Thoracic aorta (tissue), 1 donor: Measurements from ENCODE around the gene CD28.

DNA sequence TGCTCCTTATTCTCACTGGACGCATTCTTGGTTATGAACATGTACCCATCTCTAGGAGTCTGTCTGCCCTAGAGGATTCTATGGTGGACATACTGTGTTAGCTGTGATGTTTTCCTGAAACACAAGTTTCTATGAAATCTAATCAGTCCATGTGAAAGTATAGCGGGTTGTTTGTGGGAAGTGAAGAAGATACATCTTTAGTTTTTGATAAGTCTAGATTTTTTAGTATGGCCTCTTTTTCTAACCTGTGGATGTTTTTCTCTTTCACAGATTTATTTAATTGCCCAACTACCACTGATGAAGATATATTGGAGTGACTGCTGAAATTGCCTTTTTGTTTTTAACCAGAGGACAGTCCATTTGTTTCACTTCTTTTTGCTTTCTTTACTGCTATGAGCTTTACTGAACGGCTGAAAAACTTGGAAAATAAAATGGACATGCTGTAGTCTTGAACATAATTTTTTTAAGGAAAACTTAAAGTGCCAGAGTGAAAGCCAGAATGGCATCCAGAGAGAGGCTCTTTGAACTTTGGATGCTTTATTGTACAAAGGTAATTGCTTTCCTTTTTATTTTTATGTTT lies 1.3 kb downstream of the NBEAL1 start:
- RAMPAGE, long total RNA, result no peak

- RAMPAGE, long total RNA, result no peak
Observed at GRCh38 chr2:203016743-203017076, 2.0 kb downstream of the NBEAL1 start.

GRCh38 chr2:203190431-203190949 lies 48.3 kb upstream of the CYP20A1 start:
- RAMPAGE, long total RNA, result no peak

GRCh38 chr2:203328714-203329193 lies 560 bp downstream of the ABI2 start:
- RAMPAGE, long total RNA, result no peak

DNA sequence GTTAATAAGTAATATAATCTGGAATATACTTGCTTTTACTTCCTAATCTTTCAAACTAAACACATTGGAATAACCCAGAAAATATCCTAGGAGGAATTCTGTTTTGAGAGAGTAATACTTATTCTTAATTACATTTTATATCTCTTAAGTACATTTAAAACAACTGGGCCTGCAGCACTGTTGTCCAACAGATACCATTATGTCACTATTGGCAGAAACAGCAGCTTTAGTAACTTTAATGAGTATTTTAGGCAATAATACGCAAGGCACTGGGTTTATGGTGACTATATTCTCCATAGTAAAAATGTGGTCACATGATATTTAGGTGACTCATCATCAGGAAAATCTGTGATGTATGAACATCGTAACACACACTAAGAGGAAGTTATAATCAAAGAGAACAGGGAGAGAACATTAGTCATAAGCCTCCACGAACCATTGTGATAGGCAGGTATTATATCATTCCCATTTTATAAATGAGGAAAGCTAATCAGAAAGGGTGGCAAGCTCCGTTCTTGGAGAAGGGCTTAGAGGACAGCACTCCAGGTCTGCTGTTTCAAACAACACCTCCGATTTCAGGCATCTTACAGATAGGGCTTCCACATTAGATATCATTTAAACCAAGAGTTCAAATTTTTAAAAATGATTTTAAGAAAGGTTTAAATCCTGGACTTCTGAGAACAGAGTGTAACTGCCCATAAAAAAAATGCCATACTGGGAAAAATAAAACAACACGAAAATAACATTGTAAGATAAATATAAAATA lies 36.9 kb downstream of the RAPH1 start:
- RAMPAGE, long total RNA, result no peak

DNA sequence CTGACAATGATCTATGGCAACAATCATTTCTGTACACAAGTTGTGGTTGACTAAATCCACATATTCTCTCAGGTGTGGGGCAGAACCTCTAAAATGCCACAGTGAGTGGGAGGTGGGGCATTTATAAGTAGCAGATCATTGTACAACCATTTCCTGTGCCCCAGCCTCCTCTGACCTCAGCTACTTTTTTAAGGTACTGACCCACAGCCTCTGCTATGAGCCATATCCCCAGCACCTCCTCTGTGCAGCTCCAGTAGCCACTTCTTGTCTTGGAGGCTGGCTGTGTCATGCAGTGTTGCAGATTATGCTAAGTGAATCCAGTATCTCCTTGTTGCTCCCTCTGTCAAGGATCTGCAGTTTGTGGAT lies 48.7 kb upstream of the RAPH1 start:
- RAMPAGE, long total RNA, result no peak

GRCh38 chr2:203705143-203705712 lies 1.2 kb upstream of the CD28 start:
- RAMPAGE, long total RNA, result no peak

DNA sequence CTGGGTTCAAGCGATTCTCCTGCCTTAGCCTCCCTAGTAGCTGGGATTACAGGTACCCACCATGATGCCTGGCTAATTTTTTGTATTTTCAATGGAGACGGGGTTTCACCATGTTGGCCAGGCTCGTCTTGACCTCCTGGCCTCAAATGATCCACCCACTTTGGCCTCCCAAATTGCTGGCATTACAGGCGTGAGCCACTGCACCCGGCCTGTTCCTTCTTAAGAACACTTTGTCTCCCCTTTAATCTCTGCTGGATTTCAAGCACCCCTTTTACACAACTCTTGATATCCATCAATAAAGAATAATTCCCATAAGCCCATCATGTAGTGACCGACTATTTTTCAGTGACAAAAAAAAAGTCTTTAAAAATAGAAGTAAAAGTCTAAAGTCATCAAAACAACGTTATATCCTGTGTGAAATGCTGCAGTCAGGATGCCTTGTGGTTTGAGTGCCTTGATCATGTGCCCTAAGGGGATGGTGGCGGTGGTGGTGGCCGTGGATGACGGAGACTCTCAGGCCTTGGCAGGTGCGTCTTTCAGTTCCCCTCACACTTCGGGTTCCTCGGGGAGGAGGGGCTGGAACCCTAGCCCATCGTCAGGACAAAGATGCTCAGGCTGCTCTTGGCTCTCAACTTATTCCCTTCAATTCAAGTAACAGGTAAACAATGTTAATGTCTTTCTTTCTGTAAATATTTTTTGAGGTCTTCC lies at the start of gene CD28:
Gene CD28 (plus strand): TSS at position 549 of the 708 bp plus-strand sequence.
- RAMPAGE, long total RNA, result start-site peak on the plus strand centred at position 551 of the sequence, 123 bp wide, 24 reads

DNA sequence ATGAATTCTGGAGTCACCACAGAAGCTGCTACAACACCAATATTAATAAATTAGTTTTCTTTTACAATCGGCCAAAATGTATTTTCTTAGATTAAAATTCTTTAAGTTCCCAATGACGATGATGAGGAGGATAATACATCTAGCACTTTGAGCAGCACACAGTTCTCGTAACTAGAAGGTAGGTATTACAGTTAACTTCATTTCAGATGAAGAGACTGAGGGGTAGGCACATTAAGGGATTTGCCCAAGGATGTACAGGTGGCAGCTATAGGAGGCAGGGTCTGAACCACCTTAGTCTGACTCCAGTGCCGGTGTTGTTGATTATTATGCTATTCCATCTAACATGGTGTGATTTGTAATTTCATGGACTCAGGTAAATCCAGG lies 1.0 kb downstream of the CD28 start:
- RAMPAGE, long total RNA, result no peak

GRCh38 chr2:203719905-203720677 lies 13.7 kb downstream of the CD28 start:
- RAMPAGE, long total RNA, result no peak

- RAMPAGE, long total RNA, result no peak
Observed at GRCh38 chr2:204522708-204523178, 22.5 kb upstream of the PARD3B start.

GRCh38 chr2:204670334-204670533 lies 125.0 kb downstream of the PARD3B start:
- RAMPAGE, long total RNA, result no peak

DNA sequence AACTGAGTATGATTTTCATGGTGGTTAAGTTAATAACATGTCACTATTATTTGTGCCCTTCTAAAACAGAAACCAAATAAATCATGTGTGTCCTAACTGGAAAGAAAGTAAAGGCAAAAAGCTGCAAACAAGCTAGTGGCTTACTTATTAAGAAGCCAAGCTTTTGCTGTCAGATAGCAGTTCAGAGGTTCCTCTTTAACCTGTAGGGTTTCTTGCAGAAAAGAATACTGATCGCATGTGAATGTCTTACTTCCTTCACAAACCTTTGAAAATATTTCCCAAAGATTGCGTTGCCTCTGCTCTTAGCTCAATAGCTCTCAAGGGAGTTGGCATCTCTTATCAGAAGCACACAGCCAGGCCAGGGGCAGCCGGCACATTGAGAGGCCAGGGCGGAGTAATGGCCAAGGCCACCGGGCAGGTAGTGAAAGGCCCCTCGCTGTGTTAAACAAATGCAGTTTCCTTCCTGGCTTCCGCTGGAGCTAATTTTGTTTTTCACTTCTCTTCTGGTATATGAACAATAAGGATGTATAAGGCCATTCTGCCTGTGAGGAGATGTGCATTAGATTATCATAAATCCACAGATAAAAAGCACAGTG lies 542.5 kb upstream of the NRP2 start:
- RAMPAGE, long total RNA, result no peak

GRCh38 chr2:205444098-205444831 lies 238.0 kb upstream of the NRP2 start:
- RAMPAGE, long total RNA, result start-site peak on the plus strand at chr2:205444259-205444616, 8 reads

DNA sequence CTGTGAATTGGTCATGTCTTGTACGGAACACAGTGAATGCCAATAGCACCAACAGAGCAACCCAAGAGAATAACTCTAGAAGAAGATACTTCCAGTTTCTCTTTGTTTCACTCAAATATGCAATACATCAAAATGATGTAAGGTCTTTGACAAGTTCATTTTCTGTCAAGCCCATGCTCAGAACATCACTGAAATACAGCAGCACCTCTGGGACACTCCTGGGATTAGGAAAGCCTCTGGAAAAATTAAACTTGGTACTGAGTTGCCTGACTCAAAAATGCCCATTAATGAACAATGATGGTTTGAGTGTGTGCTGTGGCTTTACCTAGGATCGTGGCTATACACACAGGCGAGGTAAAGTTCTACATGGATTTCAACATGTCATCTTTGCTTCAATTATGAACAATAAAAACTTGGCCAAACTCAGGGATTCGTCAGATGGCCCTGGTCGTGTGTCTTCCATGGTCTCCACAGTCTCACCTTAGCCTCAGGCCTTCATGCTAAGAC lies 114.0 kb upstream of the NRP2 start:
- RAMPAGE, long total RNA, result start-site peak on the plus strand centred at position 407 of the sequence, 135 bp wide, 7 reads

DNA sequence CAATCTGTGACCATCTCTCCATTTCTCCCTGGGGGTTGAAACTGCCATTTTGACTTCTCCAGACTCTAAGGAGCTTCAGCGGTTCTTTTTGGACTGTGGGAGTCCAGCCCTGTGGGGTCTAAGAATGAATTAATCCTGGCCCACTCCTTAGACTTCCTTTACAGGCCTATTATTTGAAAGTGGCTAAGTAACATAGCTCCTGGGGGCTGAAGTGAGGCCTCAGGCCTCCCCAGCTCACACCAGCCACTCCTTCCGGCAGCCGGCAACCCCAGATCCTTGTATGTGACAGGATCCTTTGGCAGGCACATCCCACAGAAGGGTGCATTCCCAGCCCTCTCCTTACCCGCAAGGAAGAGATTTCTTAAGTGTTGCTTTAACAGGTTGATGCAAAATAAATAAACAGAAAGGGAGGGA lies 32.4 kb downstream of the NRP2 start:
- RAMPAGE, long total RNA, result no peak

GRCh38 chr2:205768135-205768676 lies 85.9 kb downstream of the NRP2 start:
- RAMPAGE, long total RNA, result no peak

- RAMPAGE, long total RNA, result no peak
Observed at GRCh38 chr2:205792778-205793443, 110.6 kb downstream of the NRP2 start.

DNA sequence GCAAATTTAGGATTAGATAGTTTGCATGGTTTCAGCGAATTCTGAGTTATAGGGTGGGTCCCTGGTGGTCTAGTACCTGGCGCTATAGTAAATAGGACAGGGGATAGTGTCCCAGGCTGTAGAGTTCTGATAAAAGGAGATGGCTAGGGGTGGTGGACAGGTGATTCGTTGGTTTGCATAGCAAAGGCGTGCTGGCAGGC lies 7.0 kb upstream of the ZDBF2 start:
- RAMPAGE, long total RNA, result no peak

- RAMPAGE, long total RNA, result no peak
Observed at GRCh38 chr2:206274150-206274360, 408 bp upstream of the ZDBF2 start.